ENCODE measurements around a stretch of chr14.

DNA sequence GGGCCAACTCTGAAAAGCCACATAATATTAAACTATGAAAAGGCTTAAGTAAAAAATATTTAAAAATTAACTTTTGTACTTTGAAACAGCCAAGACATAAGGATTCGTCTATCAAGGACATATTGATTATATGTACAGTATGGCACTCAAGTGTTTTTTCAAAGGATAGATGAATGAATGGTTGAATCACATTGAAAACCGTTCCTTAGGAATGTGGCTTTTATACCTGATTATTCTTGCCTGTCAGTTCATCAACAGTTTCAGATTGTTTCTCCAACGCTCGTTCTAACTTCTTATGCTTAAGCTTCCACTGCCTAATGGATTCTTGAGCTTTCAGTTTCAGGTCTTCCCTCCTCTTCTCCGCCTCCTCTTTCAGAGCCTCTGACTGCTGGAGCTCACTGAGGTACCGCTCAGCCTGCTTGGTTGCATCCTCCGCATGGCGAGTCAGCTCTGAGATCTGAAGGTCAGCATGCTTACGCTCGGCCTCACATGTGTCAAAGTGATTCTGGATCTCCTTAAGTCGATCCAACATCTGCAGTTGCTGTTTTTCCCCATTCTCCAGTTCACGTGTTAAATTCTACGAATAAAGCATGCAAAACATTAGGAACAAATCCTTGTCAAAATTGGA, 148.9 kb downstream of the CEP128 start:
- PRO-cap, result no peak
- RAMPAGE, long total RNA, result no peak
- RRBS, result no CpG with 5 or more reads among the region's 13 CpGs

DNA sequence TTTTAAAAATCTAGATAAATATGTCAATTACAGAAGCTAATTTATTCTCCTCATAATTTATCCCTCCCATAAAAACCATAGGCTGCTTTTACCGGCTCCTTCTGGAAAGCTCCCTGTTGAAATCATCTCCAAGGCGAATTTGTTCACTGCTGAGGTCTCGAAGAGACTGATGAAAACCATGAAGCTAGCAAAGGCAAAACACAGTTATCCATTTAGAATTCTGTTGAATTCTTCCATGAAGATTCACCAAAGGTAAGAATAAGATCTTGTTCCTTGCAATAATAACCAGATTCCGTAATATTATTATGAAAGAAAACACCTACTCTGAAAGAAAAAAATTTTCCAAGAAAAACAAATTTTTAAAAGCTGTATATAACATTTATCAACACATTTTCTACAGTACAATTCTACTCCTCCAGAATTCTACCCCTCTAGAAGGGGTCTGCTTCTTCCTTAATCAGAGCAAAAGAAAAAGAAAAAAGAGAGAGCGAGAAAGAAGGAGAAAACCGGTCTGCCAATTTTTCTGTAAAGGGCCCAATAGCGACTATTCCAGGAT, 41.6 kb downstream of the CEP128 start:
- PRO-cap, result no peak
- RAMPAGE, long total RNA, result no peak
- RRBS, result no CpG with 5 or more reads among the region's 7 CpGs

GRCh38 chr14:80959301-80960154, 4.1 kb downstream of the TSHR start:
- PRO-cap, result no peak
- RAMPAGE, long total RNA, result no peak
- RRBS, result no CpG with 5 or more reads among the region's 7 CpGs

- PRO-cap, result no peak
- RAMPAGE, long total RNA, result no peak
- RRBS, result no CpG with 5 or more reads among the region's 4 CpGs
These were observed 55.6 kb downstream of the GTF2A1 start for GRCh38 chr14:81165168-81165534.

DNA sequence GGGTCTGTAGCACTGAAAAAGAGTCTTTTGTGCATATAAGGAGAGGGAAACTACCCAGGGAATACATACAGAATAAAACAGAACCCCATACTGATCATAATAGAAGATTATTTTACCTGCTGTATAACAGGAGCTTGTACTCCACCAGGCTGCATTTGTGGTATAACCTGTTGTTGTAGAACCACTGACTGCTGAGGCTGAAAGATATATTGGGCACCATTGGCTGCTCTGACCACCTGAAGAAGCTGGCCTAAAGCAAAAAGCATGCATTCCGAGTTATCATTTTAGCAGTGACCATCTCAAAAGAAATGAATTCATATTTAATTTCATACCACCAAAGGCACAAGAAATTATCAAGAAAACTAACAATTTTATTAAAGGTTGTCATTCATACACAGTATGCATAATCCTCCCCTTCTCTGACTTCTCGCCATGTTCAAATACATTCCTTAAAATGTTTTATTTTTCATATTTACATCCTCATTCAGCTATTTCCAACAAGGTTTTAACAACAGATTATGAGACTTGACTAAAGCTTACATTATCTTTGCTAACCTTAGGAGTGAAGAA, 24.7 kb downstream of the GTF2A1 start:
- PRO-cap, result no peak
- RAMPAGE, long total RNA, result no peak
- RRBS, result no CpG with 5 or more reads among the region's 2 CpGs

DNA sequence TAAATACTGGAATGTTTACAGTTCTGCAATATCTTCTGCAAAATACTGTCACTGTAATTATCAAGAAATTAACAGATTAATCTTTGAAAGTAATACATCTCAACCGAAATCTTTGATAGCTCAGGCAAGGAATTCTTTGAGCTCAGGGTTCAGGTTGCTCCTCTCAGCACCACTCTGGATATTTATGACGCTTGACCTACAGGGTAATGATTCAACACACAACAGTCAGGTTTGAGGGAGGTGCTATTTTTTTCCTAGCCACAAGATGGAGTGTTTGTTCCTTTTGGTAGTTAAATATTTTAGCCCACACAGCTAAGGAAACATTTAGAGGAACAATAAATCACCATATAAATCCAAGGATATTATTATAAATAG, 48.6 kb upstream of the GTF2A1 start:
- PRO-cap, result no peak
- RAMPAGE, long total RNA, result no peak
- RRBS, result no CpG with 5 or more reads among the region's 2 CpGs

DNA sequence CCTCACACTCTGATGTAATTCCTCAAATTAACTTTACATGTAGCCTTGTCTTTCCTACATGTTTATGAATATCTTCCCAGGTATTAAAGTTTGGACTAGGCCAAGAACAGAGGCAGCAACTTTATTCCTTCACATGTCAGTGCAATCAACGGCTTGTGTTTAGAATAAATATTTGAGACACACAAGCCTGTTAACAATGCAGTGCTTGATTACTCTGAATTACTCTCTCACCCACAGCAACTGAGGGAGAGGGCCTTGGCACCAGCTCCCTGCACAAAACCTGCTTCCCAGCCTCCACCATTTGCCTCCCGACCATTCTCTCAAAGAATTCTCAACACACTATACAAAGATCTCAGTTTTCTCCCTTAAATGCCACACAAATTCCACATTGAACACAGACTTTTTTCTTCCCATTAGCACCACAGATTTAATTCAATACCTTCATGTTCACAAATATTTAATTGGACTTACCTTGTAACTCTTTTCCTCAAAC, 77.0 kb downstream of the STON2 start:
- PRO-cap, result no peak
- RAMPAGE, long total RNA, result no peak
- RRBS, result no CpG with 5 or more reads among the region's 2 CpGs

- PRO-cap, result no peak
- RAMPAGE, long total RNA, result no peak
- RRBS, result no CpG with 5 or more reads among the region's 7 CpGs
These were observed 6.8 kb downstream of the STON2 start for GRCh38 chr14:81393278-81393864.

GRCh38 chr14:81401411-81401825, 1.3 kb upstream of the STON2 start:
- PRO-cap, result no peak
- RAMPAGE, long total RNA, result no peak

DNA sequence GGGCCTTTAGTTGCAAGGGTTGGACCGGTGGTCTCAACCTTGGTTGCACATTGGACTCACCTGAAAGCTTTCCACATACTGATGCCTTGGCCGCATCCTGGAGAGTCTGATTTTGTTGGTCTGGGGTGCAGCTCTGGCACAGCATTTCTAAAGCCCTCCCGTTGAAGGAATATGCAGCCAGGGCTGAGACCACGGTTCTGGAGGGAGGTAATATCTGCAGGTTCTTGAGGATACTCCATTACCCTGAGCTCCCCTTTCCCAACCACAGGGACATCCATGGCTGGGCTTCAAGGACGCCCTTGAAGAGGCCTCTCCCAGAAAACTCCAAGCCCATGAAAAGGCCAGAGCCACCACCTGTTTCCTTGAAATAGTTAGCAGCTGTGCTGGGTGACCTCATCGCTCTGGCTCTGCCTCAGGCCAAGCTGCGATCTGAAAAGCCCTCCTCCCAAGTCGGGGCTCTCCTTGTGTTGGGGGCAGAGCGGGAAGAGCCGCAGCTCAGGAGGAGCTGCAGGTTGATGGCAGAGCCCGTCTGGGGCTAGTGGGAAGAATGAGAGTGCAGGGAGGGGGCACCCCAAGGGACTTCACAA, 49.8 kb upstream of the STON2 start:
- PRO-cap, result no peak
- RAMPAGE, long total RNA, result no peak
- RRBS, result no CpG with 5 or more reads among the region's 11 CpGs

DNA sequence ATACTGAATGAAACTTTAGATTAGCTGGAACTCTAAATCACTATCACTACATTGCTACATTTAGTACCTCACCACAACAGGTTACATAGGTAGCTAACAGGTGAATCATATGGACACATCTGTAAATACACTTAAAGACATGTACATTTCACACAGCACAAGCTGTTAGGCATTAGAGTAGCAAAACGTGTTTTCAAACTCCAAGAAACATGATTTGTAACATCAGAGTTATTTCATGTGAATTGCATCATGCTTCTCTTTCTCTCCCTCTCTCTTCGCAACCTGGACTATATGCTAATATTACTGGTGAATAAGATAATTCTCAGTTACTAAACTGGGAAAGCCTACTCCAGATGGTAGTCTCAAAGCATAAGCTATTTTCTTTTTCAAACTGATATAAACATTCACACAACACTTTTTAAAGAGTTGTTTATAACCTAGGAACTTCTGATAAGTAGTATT, 4.2 kb downstream of the SEL1L start:
- PRO-cap, result no peak
- RAMPAGE, long total RNA, result no peak
- RRBS, result no CpG with 5 or more reads among the region's 2 CpGs

DNA sequence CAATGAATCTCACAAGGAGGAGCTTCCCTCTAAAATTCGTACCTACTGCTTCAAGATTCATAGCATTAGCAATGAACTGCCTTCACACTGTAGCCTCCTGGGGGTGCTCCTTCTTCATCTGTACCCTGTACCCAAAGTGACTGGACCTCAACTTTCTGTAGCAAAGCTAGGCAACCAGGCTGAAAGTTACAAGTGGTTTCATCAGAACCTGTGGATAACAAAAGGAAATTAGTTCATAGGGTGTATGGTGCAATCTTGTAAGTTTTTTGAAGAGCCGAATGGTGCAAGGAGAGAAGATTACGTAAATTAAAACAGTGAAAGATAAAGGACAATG, 1541.7 kb upstream of the FLRT2 start:
- PRO-cap, result no peak
- RAMPAGE, long total RNA, result no peak
- RRBS, result no CpG with 5 or more reads among the region's 3 CpGs

DNA sequence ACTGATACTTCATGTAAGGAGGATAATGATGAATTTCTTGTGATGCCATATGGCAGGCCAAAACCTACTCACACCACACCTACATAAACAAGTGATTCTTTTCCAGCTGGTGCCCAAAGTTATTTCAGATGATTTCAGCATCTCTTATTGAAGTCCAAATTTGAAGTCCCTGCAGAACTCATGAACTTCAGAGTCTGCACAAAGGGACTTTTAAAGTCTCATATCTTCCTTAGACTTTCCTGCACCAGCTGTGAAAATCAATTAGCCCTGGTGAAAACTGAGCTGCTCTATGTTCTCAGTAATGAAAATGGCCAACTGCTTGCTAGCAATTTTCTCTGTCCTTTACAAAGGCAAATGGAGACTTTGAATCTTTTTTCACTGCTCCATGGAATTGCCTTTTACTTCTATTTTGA, 872.3 kb upstream of the FLRT2 start:
- PRO-cap, result no peak
- RAMPAGE, long total RNA, result no peak

DNA sequence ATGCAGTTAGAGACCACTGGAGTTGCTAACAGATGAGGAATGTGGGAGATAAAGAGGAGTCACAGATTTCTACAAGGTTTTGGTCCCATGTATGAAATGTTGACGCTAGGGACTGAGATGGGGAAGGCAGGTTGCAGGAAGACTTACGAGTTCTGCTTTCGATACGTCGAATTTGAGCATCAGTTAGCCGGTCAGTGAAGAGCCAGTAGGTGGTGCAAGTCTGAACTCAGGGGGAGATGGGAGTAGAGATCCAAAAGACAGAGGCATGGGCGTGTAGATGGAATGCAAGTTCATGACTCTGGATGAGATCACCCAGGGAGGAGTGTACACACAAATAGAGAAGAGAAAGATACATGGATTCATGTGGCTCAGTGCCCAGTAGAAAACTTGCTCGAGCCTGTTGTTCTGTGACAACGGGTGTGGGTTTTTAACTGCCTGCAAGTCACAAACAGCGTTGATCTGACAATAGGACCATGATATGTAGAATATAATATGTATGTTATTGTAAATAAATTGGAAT, 114.7 kb upstream of the FLRT2 start:
- PRO-cap, result no peak
- RAMPAGE, long total RNA, result no peak
- RRBS, result no CpG with 5 or more reads among the region's 10 CpGs

DNA sequence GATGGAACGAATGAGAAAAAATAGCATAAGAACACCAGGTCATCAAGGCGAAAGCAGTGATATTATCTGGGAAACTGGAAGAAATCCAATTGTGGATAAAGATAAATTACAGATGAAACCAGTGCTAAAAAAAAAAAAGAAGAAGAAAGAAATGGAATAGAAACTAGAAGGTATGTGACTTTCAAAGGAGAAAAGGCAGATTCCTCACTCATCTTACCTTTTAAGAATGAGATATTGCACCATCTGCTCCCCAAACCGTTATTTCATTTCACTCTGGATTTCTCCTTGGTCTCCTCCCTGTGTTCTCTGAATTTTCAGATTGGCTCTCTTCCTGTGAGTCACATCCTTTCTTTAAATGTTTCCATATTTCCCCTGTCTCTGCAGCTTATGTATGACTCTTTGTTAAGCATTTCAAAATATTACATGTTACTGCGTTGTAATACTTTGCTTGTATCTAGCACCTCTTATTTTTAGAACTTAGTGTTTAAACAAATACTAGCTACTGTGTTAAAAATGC, 13.3 kb upstream of the FLRT2 start:
- PRO-cap, result no peak
- RAMPAGE, long total RNA, result no peak
- RRBS, result no CpG with 5 or more reads among the region's 4 CpGs

DNA sequence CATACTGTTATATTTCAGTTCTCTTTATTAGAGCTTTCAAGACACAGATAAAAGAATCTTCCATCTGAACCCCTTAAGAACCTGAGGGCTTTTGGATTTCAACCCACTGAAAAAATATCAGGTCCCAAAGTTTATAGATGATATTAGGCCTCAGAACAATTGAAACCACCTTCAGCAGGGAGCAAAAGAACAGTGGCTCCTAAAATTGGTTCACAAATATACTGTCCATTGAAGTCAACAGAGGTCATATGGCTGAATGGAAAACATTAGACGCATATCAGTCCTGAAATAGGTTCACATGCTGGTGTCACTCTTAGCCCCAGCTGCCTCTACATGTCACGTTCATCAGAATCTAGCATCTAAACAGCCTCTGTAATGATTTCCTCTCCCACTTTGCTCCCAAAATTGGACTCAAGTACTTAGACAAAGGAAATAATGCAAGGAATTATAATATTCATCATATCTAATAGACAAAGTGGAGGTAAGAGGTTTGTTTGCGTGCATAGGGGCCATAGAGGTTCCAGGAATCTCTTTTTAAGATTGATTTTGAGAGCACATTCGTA, 8.7 kb downstream of the FLRT2 start:
- PRO-cap, result no peak
- RAMPAGE, long total RNA, result no peak
- RRBS, result no CpG with 5 or more reads among the region's 4 CpGs

DNA sequence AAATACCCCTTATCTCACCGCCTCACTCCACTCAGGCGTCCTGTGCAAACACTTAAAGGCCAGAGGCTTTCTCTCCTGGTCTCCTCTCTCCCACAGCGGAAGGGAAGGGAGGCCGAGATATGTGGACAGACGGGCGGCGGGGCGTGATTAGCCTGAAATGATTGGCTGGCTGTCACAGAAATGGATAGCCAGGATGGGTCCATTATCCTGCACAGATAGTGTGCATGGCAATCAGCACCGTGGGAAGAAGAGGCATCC, 301.5 kb downstream of the GALC start:
- PRO-cap, result no peak
- RAMPAGE, long total RNA, result no peak
- RRBS, result no CpG with 5 or more reads among the region's 9 CpGs

DNA sequence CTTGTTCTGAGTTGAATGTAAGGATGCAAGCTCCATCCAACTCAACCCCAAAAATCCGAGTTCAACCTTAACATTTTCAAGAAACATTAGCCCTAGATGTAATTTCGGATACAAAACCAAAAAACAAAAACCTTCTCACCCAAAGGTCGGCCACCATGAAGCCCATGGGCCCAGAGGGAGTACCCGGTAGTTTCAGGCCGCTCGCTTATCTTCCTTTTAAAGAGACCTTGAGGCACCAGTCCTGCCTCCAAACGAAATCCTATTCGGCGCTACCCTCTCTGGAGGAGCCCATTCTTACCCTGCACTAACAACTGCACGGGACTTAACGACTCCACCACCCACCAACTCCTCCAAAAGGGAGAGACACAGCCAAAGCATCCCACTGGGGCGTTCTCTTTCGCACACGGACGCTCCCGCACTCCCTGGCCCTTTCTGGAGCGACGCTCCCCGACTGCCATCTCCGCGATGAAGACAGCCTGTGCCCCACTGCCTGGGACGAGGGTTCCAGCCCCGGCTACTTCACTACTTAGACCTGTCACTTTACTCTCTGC, 742 bp downstream of the GALC start:
- PRO-cap, result no peak
- RAMPAGE, long total RNA, result no peak
- RRBS, result no CpG with 5 or more reads among the region's 23 CpGs

- PRO-cap, result no peak
- RAMPAGE, long total RNA, result no peak
- RRBS, result no CpG with 5 or more reads among the region's 13 CpGs
These were observed 1.4 kb downstream of the GPR65 start for GRCh38 chr14:88006074-88007014.

GRCh38 chr14:88270737-88271198, 52.3 kb downstream of the KCNK10 start:
- PRO-cap, result no peak
- RAMPAGE, long total RNA, result no peak
- RRBS, result no CpG with 5 or more reads among the region's 7 CpGs